Hepatocyte (in vitro differentiated cells and primary cell): Measurements from ENCODE around the gene PNPLA1.

DNA sequence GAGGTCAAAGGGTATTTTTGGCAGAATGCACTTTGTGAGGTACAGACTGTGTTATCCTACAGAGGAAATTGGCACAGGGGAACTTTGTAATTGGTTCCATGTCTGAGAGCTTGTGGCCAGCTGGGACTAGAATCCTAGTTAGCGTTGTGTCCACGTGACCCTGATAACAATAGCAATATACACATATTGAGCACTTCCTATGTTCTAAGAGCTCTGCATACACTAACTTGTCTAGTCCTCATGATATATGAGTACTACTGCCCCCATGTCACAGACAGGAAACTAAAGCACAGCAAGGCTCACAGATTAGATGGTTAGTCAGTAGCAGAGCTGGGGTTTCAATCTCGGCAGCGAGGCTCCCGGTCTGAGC lies 1.3 kb downstream of the MAPK13 start:
- RAMPAGE, long total RNA, result no peak
- RRBS, result no CpG with 5 or more reads among the region's 5 CpGs

- RAMPAGE, long total RNA, result no peak
- RRBS, result no CpG with 5 or more reads among the region's 19 CpGs
Observed at GRCh38 chr6:36197263-36197664, 720 bp downstream of the BRPF3 start.

- RAMPAGE, long total RNA, result no peak
- RRBS, result 100% methylated on average over 1 of the region's 6 CpGs
Observed at GRCh38 chr6:36269998-36270218, at the start of gene PNPLA1. Gene PNPLA1 (plus strand): TSS chr6:36270060.

GRCh38 chr6:36360510-36360951 lies 23.8 kb upstream of the BNIP5 start:
- RAMPAGE, long total RNA, result no peak
- RRBS, result no CpG with 5 or more reads among the region's 9 CpGs

DNA sequence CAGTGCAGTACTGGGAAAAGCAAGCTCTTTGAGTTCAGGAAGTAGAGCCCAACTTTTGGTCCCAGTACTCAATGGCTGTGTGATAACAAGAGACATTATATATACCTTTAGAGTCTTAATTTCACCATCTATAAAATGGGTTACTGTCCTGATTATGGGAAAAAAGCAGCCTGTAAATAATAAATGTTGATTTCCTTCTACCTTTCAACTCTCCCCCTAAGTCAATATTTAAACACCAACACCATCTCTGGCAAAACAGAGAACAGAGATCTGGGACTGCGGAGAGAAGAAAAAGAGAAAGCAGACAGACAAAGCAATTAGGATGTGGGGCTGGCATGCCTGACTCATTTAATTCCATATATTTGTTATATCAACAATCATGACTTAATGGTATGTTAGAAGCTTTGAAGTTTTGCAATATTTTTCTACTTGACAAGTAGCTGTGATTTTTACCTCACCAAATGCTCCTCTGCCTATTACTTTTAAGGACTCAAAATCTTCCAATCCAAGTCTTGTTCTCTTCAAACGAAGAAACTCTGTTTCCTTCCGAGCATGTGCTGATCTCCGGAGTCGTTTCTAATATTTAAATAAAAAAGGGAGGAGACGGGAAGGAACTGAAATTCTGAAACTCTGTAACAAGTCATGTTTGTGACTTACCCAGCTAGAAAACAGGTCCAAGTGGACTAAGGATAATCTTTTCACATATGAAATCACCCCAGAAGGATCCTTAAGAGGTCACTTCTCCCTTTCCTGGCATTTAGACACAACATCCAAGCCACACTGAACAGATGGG lies 23.2 kb downstream of the STK38 start:
- RAMPAGE, long total RNA, result no peak
- RRBS, result no CpG with 5 or more reads among the region's 6 CpGs

GRCh38 chr6:36608492-36609598 lies 14.7 kb downstream of the SRSF3 start:
- RAMPAGE, long total RNA, result no peak
- RRBS, result no CpG with 5 or more reads among the region's 7 CpGs

- RAMPAGE, long total RNA, result no peak
- RRBS, result no CpG with 5 or more reads among the region's 2 CpGs
Observed at GRCh38 chr6:36611217-36611642, 17.1 kb downstream of the SRSF3 start.

- RAMPAGE, long total RNA, result no peak
- RRBS, result no CpG with 5 or more reads among the region's 8 CpGs
Observed at GRCh38 chr6:36624837-36625510, 30.8 kb downstream of the SRSF3 start.

DNA sequence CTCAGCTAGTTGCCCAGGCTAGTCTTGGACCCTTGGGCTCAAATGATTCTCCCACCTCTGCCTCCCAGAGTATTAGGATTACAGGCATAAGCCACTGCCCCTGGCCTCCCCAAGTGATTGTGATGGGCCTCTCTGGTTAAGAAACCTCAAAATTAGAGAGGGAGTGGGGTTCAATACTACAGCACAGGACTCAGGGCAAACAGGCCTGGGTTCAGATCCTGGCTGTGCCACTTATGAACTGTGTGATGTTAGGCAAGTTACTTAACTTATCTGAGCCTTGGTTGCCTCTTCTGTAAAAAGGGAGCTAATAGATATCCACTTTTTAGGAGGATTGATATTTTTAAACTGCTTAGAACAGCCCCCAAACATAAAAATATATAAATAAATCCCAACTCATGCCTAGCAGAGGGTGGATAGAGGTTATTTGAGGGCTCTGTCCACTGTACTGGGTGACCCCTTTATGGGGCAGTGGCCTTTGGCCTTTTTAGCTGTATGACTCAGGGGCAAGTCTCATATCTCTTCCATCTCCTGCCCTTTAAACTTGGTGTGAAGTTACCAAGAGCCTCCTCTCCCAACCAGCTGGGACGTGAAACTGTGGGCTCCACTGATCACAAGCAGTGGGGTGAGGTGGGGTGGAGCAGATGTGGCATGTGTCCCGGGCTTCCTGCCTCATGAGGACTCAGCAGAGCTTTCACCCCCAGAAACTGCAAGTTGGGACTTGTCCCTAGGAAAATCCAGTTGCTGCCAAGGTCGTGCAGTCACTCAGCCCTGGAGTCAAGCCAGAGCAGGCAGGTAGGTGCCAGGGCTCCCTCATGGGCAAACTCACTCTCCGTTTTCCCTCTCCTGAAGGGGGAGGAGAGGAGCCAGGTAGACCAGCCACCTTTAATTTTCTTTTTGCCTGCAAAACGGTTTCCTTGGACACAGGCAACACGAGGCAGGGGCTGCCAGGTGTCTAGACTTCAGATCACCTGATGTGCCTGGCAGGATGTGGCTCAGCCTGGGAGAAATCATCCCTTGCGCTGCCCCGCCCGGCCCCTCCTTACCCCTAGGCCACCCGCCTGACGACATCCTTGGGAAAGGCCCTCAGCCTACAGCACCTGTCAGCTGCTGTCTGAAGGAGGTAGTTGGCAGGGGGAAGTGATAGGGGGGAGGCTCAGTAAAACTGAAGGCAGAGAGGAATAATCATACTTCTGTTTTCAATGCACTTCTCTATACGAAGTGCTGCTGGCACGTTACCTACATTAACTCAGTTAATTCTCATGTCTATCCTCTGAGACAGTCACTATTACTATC lies 3.9 kb downstream of the CDKN1A start:
- RAMPAGE, long total RNA, result no peak
- RRBS, result no CpG with 5 or more reads among the region's 13 CpGs

GRCh38 chr6:36685049-36685413 lies 6.5 kb downstream of the CDKN1A start:
- RAMPAGE, long total RNA, result no peak
- RRBS, result 92% methylated on average over 2 of the region's 7 CpGs

DNA sequence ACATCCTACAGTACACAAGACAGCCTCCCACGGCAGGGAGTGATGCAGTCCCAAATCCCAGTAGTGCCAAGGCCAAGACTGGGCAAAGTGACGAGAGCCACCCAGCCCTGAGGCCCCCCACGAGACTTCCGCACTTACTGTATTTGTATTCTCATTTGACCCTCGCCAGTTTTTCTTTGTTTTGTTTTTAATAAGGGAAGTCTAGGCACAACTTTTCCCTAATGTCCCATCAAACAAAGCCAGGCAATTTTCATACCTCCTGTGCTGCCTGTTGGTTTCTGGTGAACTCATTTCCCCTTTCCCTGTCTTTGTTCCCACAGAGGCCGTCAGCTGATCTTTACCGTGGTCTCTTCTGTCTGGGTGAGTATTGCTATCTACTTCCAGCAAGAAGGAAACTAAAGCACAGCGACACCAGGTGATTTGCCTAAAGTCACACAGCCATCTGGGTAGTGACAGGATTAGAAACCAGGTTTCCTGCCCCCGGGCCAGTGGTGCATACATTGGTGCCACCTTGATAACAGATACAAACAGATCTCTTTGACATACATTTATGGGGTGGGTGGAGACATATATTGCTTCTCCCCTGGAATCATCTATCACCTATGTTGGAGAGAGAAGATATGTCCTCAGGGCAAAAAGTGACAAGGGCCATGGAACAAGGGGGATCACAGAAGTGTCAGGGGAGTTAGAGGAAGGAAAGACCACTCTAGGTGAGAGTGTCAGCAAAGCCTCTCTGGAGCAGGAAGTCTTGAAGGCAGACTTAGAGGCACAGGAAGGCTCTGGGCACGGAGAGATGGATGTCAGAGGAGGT lies 59.6 kb downstream of the RAB44 start:
- RAMPAGE, long total RNA, result no peak
- RRBS, result no CpG with 5 or more reads among the region's 10 CpGs

DNA sequence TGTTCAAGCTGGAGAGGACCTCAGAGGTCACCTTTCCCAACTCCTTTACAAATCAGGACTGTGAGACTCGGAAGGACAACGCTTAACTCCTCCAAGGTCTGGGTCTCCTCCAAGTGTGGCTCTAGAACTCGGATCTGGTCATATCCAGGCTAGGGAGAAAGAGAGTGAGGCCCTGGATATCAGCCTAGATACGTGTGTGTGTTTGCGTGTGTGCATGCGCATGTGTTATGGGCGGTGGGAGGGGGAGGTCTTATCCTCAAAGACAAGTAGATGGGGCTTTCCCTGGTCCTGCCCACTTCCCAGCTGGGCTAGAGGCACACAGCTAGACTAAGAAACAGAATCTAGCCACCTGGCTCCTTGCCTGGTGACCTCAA lies 13.3 kb downstream of the CPNE5 start:
- RAMPAGE, long total RNA, result no peak
- RRBS, result no CpG with 5 or more reads among the region's 7 CpGs

- RAMPAGE, long total RNA, result no peak
- RRBS, result 3% methylated on average over 2 of the region's 21 CpGs
Observed at GRCh38 chr6:36838858-36839286, 372 bp downstream of the CPNE5 start.

- RAMPAGE, long total RNA, result no peak
- RRBS, result no CpG with 5 or more reads among the region's 6 CpGs
Observed at GRCh38 chr6:36907769-36908380, 22.1 kb downstream of the C6orf89 start.

DNA sequence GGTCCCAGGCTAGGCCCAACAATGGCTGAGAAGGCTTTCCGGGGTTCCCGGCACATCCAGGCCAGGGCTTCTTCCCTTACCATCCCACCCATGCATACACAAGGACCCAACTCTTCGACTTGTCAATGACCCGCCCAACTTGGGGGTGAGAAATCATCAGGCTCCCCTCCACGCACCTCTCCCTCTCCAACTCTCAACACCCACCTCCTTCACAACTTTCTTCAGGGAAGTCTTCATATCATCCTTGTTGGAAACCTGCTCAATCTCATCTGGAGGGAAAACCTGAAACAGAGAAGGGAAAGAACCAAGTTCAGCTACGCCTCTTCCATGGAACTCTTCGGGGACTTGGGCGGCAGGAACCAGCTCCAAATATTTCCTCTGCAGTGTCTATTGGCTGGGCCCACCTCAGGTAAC lies 8.1 kb downstream of the MTCH1 start:
- RAMPAGE, long total RNA, result no peak
- RRBS, result no CpG with 5 or more reads among the region's 8 CpGs

DNA sequence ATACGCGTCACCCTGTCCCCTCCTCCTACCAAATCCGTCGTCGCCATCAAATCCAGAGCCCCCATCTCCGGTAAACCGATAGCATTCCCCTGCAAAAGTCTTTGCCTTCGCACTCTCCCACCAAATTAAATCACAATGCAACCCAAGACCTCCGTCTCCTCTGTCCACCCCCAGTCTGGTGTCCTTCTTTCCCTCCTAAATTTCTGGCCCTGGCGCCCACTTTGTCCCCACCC lies 993 bp downstream of the MTCH1 start:
- RAMPAGE, long total RNA, result no peak
- RRBS, result no CpG with 5 or more reads among the region's 10 CpGs

DNA sequence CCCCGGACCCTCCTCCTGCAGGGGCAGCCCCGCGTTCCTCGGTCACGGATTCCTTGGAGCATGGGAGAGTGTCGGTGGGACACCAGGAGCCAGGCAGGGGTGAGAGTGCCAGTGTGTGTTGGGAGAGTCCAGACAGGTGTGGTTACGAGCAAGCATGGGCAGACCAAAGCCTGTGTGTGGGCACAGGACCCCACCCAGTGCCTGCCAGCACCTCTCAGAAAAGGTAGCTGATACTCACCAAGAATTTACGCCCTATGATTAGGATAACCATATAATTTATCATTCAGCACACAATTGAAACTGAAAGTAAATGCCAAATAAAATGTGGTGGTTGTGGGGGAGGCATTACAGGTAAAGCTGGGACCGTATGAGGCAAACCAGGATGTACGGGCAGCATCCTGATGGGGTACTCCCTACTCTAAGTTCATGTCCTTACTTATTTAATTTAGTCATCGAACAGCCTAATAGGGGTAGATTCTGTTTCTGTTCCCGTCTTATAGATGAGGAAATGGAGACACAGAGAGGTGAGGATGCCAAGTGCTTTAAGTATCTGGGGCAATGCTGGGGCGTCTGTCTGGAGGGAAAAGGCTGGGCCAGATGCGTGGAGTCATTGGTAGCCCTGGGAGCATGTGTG lies 633 bp downstream of the FGD2 start:
- RAMPAGE, long total RNA, result no peak
- RRBS, result no CpG with 5 or more reads among the region's 14 CpGs

DNA sequence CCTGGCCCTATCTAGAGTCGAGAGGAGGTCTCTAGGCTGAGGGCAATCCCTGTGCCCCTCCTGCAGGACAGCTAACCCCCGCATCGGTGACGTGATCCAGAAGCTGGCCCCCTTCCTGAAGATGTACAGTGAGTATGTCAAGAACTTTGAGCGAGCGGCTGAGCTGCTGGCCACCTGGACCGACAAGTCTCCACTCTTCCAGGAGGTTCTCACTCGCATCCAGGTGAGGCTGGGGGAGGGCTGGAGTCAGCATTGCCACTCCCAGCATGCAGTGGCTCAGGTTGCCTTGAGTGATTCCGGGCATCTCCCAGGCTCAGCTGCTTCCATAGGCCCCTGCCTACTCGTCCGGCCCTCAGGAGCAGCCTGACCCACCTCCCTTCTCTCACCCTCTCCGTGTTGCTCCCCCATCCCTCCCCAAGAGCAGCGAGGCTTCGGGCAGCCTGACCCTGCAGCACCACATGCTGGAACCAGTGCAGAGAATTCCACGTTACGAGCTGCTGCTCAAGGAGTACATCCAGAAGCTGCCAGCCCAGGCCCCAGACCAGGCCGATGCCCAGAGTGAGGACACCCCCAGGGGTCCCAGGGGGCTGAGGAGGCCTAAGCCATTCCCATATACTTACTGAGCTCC lies 8.2 kb downstream of the FGD2 start:
- RAMPAGE, long total RNA, result no peak
- RRBS, result 73% methylated on average over 3 of the region's 17 CpGs

DNA sequence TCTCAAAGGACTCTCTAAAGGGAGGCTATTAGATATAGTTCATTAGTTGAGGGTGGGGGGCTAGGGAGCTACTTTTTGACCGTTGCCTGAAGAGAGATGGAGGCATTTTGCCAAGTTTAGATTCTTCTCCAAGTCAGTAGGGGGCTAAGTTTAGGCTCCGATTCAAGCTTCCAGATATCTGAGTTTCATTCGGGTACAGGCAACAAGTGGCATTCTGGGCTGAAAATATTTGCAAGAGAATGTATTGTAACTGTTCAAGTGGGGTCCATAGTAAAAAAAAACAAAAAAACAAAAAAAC lies 43.4 kb upstream of the PIM1 start:
- RAMPAGE, long total RNA, result no peak
- RRBS, result no CpG with 5 or more reads among the region's 3 CpGs

GRCh38 chr6:37134529-37135378 lies 35.2 kb upstream of the PIM1 start:
- RAMPAGE, long total RNA, result no peak
- RRBS, result no CpG with 5 or more reads among the region's 12 CpGs